SP-49 (cell line): ENCODE measurements around a stretch of chr13.

- PRO-cap: no peak
Observed at GRCh38 chr13:110575360-110575919, 13.9 kb upstream of the RAB20 start.

DNA sequence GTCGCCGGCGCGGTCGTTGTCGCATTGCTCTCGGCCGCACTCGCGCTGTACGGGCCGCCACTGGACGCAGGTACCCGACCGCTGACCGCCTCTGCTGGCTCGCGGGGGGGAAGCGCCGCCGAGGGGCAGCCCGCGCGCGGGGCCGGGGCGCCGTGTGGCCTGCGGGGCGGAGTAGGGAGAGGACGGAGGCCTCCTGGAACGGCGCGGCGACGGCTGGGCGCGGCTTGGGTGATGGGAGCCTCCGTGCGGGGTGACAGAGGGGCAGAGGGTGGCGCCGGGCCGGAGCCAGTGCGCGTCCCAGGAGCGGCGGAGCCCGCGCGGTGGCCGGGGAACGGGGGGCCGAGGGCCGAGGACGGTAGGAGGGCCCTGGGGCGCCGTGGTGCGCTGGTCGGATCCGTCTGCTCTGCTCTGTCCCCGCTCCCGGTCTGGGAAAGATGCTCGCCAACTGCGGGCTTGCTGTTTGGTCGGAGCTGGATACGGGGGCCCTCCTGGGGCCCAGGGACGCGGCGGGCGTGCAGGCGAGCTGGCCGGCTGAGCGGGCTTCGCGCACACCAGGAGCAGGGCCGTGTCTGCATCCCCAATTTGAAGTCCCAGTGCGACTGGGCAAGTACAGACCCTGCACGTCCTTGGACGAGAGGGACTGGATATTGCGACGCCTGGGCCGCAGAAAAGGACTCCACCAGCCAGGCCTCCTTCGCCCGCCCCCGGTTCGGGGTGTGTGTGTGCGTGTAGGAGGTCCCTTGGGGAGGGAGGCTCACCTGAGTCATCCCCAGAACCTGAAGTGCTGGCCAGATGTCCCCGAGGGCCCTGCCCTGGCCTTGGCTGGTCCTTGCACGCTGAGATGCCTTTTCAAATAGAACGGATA, 592 bp downstream of the NAXD start:
- PRO-cap: no peak

- PRO-cap: no peak
Observed at GRCh38 chr13:110616737-110617074, 1.4 kb downstream of the NAXD start.

- PRO-cap: no peak
Observed at GRCh38 chr13:110617692-110618265, 2.4 kb downstream of the NAXD start.

DNA sequence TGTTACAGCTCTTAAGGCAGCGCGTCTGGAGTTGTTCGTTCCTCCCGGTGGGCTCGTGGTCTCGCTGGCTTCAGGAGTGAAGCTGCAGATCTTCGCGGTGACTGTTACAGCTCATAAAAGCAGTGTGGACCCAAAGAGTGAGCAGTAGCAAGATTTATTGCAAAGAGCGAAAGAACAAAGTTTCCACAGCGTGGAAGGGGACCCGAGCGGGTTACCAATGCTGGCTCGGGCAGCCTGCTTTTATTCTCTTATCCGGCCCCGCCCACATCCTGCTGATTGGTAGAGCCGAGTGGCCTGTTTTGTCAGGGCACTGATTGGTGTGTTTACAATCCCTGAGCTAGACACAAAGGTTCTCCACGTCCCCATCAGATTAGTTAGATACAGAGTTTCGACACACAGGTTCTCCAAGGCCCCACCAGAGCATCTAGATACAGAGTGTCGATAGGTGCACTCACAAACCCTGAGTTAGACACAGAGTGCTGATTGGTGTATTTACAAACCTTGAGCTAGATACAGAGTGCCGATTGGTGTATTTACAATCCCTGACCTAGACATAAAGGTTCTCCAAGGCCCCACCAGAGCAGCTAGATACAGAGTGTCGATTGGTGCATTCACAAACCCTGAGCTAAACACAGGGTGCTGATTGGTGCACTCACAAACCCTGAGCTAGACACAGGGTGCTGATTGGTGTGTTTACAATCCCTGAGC, 17.0 kb downstream of the NAXD start:
- PRO-cap: no peak

DNA sequence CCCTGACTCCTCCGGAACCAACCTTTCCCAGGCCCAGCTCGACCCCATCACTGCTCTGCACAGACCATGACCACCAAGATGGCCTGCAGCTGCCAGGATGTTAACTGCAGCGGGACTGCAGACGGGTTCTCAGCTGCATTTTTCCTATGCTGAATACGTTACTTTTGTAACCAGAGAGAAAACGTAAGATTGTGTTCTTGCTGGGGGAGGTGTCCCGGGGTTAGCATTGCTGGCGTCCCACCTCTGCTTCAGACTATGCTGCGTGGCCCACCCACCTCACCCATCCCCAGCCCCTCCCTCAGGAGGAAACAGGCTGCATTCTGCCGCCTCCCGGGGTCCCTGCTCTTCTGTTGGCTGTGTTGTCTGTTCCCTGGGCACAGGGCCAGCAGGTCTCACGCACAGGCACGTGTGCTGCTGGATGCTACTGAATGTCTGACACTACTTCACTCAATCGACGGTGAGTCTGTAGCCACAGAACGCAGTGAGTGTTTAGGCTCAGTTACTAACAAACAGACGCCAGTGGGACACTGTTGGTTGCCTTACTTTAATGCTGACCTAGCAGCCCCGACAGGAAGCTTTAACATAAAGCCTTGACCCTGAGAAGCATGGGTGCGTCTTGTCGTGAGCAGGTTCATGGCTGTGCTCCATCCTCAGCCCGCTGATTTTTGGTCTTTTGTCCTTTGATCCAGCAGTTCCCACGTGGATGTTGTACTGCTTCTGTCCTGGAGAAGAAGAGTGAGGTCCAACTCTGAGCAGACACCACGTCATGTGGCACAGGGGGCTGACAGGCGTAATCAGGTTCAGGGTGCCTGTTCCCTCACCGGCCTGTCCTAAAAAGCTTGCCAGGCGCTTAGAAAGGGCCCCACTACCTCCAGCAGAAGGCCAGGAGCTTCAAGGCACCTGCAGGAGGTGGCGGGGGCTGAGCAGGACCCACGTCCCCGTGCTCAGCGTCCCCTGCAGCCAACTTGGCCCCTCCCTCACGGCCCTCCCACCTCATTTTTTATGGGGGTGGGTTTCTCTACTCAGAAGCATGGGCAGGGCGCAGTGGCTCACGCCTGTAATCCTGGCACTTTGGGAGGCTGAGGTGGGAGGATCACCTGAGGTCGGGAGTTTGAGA, 25.9 kb downstream of the NAXD start:
- PRO-cap: no peak

DNA sequence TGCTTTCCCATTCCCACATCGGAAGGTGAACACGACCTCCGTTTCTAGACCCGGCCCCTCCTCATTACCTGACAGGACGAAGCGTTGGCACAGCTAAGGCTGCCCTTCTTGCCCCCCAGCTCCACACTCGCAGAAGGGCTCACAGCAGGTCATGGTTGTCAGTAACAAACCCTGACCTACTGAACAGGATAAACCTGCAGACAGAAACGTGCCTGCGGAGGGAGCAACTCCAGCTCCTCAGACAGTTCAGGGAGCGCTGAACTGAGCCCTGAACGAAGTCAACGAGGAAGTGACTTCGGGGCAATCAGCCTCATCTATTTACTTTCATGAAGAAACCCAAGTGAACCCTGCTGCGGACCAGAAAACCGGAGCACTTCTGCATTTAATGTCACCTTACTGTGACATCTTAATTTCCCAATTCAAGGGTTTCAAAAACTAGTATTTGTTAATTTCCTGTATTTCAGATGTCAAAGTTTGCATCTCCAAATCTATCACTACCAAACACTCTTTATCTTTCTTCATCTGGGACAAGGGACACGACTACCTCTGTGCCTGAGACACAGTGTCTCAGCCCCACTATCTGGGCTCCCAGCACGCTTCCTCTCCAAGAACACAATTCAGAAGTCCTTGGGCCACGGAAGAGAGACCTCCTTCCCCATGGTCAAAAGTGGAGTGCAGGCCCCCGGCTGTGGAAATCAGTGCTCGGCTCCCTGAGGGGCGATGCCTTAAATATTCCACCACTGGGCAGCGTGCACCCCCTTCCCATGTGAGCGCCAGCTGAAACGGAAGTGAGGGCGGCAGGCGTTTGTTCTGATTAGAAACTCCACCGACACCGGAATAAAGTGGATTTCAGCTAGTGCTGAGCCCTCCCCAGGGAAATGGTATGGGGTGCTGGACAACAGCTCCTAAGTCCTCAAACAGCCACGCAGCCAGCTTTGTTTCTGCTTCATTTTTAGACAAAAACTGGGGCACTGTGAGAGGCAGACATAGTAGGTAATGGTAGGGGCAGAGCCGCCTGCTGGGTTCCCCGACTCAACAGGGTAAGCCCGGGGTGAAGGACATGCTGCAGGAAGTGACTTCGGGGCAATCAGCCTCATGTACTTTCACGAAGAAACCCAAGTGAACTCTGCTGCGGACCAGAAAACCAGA, 40.1 kb downstream of the CARS2 start:
- PRO-cap: no peak

DNA sequence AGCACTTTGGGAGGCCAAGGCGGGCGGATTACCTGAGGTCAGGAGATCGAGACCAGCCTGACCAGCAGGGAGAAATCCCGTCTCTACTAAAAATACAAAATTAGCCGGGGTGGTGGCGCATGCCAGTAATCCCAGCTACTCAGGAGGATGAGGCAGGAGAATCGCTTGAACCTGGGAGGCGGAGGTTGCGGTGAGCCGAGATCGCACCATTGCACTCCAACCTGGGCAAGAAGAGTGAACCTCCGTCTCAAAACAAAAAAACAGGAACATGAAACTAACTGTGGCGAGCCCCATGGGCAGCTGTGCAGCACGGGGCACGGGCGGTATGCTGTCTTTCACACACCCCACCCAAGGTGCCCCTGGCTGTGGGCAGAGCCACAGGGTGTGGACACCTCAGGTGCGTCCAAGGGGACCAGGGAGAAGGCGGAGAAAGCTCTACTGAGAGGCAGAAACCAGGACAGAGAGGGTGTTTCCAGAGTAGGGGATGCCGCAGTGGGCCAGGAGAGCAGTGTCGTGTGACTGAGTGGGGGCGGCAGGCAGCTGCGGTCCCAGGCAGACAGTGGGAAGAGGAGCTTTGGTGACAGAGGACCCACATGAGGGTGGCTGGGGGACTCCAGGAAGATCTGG, 29.9 kb downstream of the CARS2 start:
- PRO-cap: unidirectional peak, plus-strand start at position 396 of the sequence

- PRO-cap: no peak
Observed at GRCh38 chr13:110793105-110793550, 79.6 kb downstream of the ING1 start.

DNA sequence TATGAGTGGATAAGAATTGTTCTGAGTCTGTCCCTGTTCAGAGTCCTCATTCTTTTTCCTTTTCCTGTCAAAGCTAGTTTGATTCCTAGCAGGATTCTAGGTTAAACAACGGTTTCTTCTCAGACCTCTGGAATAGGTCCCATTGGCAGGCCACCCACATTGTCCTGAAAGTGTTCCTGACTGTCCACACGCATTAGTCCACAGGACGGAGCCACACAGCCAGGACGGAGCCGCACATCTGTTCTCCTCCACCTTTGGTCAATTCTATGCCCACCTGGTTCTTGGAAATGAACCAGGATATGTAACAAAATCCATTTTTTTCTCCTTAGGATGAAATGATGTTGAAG, 46.1 kb downstream of the ANKRD10 start:
- PRO-cap: no peak

DNA sequence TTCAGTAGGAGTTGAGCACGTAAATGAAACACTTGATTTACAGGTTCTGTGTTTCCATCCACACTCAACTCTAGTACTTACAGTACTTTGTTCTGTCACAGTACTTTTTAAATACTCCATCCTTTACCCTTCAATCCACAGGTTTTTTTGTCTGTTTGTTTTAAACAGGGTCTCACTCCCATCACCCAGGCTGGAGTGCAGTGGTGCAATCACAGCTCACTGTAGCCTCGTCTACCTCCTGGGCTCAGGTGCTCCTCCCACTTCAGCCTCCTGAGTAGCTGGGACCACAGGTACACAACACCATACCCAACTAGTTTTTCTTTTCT, 16.5 kb downstream of the ANKRD10 start:
- PRO-cap: no peak

DNA sequence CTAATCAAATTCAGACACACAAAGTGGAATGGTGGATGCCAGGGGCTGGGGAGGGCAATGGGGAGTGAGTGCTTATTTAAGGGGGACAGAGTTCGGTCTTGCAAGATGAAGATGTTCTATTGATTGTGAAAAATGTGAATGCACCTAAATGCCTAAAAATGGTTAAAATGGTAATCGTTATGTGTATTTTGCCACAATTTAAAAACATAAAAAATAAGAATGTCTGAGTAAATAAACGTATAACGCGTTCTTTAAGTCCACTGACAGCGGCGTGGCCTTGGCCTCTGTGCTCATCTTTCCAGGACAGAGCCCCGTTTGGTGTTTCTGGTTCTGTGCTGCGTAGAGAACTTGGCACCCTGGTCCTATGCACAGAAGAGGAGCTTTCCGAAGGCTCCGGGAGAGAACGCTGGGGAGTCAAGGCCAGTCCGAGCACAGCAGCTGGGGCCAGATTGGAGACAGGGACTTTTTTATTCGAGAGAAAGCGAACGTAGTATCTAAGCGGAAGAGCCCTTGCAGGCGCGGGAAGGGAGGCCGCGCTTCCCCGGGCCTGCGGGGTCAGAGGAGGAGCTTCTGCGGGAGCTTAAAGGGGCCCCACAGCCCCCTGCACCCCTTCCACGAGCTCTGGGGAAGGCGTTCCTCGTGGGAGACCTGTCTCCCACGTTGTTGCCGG, 48.7 kb upstream of the ARHGEF7 start:
- PRO-cap: no peak

DNA sequence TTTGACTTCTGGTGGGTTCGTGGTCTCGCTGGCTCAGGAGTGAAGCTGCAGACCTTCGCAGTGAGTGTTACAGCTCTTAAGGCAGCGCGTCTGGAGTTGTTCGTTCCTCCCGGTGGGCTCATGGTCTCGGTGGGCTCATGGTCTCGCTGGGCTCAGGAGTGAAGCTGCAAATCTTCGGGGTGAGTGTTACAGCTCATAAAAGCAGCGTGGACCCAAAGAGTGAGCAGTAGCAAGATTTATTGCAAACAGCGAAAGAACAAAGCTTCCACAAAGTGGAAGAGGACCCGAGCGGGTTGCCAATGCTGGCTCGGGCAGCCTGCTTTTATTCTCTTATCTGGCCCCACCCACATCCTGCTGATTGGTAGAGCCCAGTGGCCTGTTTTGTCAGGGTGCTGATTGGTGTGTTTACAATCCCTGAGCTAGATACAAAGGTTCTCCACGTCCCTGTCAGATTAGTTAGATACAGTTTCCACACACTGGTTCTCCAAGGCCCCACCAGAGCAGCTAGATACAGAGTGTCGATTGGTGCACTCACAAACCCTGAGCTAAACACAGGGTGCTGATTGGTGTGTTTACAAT, 31.9 kb upstream of the ARHGEF7 start:
- PRO-cap: no peak

DNA sequence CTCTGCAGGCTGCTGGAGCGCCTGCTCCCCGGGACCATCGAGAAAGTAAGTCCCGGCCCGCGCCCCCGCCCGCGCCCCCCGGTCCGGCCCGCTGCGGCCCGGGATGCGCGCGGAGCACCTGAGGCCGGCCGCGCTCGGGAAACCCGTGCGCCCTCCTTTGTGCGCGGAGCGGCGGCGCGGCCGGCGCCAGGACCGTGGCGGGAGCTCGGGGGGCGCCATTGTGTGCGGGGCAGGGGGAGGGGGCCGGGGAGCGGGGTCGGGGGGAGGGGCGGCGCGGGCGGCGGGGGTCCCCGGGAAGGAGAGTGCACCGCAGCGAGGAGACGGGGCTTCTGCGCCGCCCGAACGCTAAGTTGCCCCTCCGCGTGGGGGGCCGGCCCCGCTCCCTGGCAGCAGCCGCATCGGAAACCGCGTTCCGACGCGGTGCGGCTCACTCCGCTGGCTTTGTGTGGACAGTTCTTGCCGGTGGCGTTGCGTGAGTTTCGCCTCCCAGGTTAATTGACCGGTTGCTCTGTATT, 594 bp downstream of the ARHGEF7 start:
- PRO-cap: no peak

GRCh38 chr13:111583961-111584601, 263.6 kb downstream of the TEX29 start:
- PRO-cap: no peak

DNA sequence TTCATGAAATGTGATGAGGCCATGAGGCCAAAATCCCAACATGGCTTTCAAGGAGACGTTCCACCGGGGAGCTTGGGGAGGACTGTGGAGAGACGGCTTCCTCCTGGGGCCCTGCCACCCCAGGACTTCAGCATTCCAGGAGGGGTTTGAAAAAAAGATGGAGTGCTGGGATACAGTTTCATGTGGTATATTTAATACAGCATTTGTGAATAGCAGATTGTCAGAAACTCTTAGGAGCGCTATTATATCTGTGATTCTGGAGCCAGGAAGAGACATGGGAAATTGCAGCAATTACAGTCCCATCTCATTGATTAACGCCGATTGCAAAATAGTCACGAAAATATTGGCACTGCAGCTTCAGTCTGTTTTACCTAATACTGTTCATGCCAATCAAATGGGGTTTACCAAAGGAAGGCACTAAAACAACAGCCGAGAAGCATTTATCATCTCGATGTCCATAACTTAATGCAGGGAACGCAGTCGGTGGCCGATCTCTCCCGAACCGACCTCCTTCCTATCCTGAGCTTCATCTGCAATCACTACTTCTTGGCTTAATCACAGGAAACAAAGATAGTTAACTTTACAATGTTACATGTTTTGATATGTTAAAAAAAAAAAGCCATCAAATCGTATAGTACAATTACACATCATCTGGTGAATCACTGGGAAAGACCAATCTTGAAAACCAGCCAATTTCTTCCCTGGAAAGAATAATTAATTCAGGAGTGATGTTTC, 295.8 kb downstream of the TEX29 start:
- PRO-cap: no peak

DNA sequence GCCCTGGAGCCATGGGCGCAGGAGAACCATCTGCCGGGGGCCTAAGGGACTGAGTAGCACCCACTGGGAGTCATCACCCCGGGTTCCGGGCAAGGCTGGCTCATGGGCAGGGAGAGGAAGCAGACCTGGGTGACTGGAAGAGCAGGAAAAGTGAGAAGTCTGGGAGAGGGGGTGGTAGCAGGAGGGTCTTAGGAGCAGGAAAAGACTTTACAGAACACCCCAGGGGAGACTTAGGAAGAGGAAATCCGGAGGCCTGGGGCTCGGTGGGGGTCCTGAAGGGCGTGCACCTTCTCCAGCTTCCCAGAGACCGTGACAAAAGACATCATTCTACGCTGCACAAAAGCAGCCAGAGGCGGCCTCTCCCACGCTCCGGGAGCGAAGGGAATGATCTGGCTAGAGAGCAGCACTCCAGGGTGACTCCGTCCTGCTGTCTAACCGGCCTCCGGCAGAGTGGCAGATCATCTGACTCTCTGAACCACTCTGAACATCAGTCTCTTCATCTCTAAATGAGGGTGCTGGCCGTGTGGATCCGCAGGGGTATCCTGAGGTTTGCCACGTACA, 172.9 kb upstream of the SOX1 start:
- PRO-cap: no peak

DNA sequence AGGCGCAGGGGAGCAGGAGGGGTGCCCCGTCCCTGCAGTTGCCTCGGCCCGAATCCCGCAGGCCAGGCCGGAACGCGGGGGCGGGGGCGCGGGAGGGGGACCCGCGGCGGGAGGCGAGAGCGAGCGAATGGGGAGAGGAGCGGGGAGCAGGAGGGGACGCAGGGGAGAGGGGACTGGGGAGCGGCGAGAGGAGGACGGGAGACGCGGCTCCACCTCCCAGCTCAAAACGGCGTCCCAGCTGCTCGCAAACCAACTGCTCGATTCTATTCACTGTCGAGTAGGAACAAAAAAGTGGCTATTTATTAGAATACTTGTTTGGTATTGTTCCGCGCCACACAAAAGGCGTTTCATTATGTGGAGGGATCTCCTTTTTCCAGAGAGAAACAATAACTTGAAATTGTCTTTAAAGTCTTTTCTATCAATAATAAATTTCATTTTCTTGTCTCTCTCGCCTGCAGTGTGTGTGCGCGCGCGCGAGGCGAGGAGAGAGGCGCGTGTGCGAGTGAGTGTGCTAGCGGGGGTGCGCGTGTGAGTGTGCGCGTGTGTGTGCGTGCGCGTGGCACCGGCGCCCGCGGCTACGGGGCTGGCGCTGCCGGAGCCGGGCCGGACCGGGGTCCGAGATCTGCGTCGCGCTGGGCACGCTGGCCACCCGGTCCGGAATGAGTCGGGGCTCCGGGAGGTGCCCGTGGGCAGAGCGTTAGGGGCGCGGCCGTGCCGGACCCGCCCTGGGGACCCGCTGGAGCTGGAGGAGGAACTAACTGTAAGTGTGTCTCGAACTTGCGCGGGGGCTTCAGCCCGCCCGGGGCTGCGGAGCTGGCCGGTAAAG, 10.5 kb upstream of the SOX1 start:
- PRO-cap: no peak

DNA sequence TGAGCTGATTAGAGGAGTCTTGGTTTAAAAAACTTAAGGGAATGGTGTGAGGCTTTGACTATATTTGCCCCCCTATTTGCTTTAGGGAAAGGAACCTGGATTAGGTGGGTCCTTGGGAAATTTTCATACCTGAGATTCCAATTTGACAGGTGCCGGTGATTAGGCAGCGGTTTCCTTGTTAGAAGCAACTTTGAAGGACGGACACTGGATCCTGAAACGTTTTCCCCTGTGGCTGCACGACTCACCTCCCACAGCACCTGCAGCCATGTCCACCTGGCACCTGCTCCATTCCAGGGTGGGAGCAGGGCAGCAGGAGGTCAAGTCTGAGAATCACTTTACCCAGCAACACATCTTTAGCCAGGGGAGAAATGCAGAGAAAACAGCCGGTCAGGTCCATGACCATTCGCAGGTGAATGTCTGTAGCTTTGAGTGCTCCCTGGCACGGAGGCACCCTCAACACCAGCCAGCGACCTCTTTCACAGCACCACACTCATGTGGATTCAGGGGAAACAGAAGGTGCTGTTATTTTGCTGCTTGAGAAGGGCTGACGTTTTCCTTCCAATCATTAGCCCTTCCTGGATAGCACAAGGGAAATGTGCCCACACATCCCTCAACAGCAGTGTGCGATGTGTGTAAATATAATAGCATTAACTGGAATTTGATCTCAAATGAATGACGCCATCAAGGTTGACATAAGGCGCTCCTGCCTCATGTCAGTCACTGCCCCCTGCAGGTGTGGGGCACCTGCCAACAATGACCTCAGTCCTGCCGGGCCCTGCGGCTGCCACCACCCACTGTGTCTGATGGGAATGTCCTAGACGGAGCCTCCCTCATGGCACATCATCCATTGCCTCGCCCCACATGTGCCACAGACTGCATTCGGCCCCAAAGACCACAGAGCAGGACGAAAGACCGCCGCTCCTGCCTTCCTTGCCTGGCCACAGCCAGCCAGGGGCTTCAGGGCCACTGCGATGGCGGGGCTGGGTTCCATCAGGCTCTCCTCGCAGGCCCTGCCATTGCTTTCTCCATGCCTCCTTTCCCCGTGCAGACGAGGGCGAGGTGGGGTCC, 146.3 kb downstream of the SOX1 start:
- PRO-cap: no peak

DNA sequence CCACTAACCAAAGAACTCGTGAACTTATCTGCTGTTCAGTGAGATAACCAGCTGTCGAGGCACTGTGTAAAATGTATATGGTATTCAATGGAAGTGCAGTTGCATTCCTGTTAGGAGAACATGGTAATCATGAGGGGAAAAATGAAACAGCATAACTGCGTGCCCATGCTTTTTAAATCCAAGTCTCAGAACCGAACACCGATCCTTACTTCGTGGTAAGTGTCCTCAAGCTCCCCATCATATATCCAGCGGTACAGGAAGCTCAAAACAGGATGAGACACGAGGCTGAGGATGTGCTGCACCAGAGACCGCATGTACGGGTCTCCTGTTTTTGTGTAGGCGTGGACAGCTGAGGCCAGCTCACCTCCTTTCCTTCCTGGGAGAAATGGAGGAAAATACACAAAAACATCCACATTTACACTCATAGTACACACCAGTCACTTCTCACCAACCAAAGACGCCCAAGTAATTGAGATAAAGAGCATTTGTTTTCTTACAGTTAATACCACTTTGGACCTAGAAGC, 42.4 kb downstream of the TUBGCP3 start:
- PRO-cap: no peak